ENCODE measurements around the genes GNS and MSRB3.

- RRBS, result no CpG with 5 or more reads among the region's 4 CpGs
Measured at GRCh38 chr12:64633269-64634228, 23.3 kb downstream of the RASSF3 start.

DNA sequence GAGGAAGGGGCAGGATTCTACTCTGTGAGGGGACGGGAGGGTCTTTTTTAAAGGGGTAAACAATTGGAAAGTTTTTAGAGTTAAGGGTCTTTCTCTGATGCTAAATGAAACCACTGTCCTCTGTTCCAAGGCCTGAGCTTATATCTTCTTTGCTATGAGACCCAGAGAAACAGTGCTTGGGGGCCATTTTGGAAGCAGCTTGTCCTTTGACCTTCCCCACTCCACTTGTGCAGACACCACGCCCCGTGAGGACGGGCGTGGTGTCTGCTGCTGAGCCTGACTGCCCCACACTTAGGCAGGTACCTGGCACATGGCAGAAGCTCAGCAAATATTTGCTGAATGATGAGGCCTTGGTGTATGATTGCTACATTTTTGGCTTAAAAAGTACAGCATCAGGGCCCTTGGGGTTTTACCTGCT is 69.9 kb downstream of the RASSF3 start:
- RRBS, result no CpG with 5 or more reads among the region's 5 CpGs

GRCh38 chr12:64694550-64695783 is 64.2 kb downstream of the GNS start:
- RRBS, result no CpG with 5 or more reads among the region's 22 CpGs

GRCh38 chr12:64759288-64760005 is at the start of gene GNS:
GNS (minus strand) TSS chr12:64759406.
- RRBS, result 2% methylated on average over 26 of the region's 51 CpGs

- RRBS, result no CpG with 5 or more reads among the region's 2 CpGs
Measured at GRCh38 chr12:65176909-65177460, 7.6 kb downstream of the LEMD3 start.

DNA sequence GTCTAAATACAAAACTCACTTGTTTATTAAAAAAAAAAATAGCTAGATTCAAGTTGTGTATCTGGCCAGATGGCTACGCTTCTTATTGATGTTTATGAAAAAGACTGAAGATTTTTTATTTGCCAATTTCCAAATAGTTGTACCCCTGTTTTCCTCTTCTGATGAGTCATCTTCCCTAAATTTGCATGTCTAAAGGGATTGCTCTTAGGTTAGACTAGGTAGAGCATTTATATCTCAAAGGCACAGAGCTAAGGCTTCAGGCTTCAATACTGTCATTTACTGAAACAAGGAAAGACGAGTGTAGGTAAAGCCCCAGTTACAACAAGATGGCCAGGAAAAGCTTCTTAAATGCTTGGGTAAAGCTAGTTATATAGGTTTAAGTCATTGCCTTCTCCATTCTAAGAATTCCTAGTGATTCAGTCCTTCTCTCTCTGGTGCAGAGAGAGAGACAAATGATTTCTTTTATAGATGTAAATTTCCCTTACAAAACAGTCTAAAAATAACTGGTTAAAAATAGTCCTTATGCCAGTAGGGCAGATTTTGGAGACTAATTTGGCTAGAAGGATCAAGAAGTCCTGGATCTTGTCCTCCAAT is 26.1 kb downstream of the LEMD3 start:
- RRBS, result no CpG with 5 or more reads among the region's 2 CpGs

DNA sequence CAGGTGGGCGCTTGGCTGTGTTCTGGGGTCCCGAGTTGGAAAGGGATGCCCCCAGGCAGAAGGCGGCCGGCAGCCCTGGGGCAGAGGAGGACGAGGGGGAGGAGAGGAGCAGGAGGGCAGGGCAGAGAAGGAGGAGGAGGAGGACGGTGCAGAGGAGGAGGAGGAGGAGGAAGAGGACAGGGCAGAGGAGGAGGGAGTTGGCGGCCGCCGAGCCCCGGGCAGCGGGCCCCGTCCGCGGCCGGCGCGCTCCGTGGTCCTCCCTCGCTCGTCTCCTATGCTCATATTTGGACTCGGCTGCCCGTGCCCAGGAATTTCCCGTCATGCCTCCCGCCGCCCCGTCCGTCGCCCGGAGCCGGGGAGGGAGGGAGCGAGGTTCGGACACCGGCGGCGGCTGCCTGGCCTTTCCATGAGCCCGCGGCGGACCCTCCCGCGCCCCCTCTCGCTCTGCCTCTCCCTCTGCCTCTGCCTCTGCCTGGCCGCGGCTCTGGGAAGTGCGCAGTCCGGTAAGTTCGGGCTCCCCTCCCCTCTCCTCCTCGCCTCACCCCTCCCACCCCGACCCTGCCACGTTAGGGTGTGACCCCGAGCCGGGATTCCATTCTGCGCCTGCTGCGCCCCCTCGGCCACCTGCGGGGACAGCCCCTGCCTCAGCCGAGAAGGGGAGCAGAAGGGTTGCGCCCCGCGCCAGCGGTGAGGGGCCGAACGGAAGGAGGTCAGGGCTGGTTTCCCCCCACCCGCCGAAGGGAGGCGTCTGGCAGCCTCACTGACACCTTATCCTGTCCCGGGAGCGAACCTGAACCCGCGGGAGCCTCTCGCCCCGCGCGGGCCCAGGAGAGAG is at the start of gene MSRB3:
MSRB3 (plus strand) TSS at position 321 of the 835 bp plus-strand sequence.
- RRBS, result 2% methylated on average over 28 of the region's 73 CpGs

DNA sequence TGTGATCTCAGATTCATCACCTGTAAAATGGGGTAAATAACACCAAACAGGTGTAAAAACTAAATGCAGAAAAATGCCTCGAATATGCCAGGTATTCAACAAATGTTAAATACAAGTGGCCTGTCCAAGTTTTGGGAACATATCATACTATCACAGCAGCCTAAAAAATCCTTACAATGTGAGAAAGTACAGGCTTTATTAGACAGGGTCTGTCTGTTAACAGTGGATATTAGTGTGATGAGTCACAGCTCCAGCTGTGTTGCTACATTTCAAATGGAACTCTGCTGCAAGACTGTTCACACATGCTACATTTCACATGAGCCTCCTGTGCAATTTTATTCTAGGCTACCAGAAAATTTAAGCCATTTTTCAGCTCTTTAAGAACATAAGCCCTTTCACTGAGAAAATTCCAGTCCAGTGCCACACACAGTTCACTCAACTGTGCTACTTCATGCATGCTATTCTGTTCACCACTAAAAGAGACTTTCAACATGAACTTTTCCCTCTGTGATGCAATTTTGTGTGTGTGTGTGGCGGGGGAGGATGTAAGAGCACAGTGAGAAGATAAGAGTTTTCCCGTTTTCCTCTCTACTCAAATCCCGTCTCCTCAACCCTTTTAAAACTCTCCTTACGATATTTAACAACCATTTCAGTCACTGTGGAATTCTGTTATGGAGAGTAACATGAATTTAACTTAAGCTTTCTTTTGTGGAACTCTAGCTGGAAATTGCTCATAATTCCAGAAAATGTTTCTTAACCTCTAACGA is 56.8 kb downstream of the MSRB3 start:
- RRBS, result no CpG with 5 or more reads among the region's 6 CpGs

DNA sequence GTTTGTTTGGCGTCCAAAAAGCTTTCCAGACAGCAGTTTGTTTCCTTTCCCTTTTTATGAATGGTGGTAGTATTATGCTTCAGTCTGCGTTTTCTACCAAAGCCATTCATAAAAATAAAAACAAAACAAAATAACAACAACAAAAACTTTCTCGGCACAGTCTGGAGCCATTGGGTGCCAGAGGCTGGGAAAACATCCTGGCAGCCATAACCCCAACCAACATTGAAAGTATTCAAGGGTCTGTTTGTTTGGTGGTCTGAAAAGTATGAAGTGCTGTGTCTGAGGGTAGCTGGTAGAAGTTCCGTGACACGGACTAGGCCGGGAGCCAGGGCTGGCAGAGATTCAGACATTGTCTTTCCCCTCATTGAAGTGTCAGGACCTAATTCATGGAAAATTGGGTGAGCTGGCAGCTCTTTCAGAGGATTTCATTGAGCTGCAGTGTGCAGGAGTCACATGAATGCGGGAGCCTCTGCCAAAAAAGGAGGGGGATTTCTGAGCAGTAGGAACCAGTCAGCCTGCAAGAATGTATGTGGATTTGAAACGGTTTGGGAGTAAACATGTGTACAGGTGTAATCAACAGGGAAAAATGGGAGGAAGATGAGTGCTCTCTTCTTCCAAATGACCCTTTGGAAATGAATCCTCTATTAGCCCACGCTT is 124.3 kb downstream of the HMGA2 start:
- RRBS, result no CpG with 5 or more reads among the region's 9 CpGs

GRCh38 chr12:66129750-66130447 is 651 bp downstream of the LLPH start:
- RRBS, result no CpG with 5 or more reads among the region's 19 CpGs

DNA sequence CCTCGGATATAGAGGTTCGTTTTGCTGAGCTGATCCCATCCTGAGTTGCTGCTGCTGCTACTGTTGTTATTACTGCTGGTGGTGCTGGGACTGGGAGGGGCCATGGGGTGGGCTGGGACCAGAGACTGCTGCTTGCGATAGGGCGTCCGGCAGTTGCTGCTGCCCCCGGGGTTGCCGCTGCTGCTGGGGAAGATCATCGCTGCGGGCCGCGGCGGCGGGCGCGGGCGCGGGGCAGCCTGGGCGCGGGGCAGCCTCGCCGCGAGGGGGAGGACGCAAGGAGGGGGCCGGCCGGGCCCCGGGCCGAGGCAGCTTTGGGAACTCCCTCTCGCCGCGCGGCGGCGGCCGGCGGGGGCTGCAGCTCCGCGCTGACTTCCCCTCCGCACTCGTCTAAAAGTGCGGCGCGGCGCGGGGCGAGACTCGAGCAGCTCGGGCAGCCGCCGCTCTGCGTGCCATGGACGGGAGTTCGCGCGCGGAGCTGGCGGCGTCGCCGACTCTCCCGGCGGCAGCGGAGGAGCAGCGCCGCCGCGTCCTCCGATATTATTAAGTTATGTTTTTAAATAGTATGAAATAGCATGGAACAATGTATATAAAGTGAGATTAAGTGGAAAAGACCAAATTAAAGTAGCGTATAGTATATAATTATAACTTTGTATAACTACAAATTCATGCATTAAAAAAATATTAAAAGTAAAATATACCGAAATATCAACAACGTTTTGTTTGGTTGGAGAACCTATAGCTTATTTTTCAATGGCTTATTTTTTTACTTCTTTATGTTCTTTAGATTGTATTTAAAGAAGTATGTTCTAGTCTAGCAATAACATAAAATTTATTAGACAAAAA is 46.3 kb downstream of the IRAK3 start:
- RRBS, result 2% methylated on average over 4 of the region's 70 CpGs

- RRBS, result no CpG with 5 or more reads among the region's 3 CpGs
Measured at GRCh38 chr12:66445144-66445642, 142.9 kb downstream of the HELB start.

DNA sequence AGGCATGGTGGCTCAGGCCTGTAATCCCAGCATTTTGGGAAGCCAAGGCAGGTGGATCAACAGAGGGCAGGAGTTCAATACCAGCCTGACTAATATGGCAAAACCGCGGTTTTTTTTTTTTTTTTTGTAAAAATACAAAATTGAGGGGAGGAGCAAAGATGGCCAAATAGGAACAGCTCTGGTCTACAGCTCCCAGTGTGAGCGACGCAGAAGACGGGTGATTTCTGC is 100.8 kb downstream of the GRIP1 start:
- RRBS, result no CpG with 5 or more reads among the region's 5 CpGs

DNA sequence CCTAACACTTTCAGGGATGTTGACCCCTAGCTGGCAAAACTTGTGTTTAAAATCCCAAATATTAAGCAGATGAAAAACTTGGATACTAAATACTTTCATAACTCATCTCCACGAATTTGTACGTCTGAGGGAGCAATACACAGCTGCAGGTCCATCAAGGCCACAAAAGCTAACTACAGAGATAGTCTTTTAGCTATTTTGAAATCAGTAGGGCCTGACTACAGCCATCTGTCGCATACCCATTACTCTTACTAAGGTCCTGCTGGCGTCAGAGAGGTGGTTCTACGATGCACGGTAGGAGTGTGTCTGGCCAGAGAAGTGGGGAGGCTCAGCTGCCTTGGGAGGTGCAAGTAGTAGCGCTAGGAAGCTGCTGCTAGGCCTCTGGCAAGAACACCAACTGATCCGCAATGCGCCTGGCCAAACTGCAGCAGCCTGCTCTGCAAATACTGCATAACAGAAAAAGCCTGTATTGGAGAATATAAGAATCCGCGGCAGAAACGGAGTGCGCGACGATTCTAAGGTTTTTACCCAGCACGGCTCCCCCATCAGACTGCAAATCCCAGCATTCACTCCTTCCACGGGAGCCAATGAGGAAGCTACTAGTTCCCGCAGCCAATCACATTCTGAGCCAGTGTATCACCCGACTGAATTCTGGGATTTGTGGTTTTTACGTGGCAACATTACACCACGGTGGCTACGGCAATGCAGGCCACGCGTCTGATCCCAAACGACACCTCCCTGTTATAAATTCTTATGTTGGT is 747 bp upstream of the CAND1 start:
- RRBS, result no CpG with 5 or more reads among the region's 25 CpGs

GRCh38 chr12:67302036-67302662 is 33.0 kb downstream of the CAND1 start:
- RRBS, result no CpG with 5 or more reads among the region's 7 CpGs

DNA sequence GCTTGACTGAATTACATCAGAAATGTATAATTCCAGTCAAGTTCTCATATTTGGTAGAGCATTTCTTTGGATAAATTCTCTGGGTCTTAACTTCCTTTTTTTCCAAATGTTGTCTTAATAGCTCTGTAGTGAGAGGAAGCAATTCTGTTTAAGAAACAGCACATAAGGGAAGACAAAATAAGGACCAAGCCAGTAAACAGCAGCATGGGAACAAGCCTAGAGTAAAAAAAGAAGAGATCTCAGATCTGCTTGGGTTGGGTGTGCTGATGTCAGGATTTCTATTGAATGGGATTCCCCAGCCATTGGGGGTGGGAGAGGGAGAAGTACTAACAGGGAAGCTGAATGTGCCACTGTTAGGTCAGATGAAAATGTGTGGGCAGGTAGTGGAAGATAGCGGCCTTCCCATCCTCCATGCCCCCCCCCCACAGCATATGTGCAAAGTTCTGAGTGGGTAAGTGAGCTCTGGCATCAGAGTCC is 14.1 kb upstream of the DYRK2 start:
- RRBS, result no CpG with 5 or more reads among the region's 1 CpG

GRCh38 chr12:68613526-68613875 is 2.8 kb downstream of the RAP1B start:
- RRBS, result no CpG with 5 or more reads among the region's 6 CpGs

GRCh38 chr12:68665102-68665739 is 21.6 kb upstream of the NUP107 start:
- RRBS, result no CpG with 5 or more reads among the region's 2 CpGs

DNA sequence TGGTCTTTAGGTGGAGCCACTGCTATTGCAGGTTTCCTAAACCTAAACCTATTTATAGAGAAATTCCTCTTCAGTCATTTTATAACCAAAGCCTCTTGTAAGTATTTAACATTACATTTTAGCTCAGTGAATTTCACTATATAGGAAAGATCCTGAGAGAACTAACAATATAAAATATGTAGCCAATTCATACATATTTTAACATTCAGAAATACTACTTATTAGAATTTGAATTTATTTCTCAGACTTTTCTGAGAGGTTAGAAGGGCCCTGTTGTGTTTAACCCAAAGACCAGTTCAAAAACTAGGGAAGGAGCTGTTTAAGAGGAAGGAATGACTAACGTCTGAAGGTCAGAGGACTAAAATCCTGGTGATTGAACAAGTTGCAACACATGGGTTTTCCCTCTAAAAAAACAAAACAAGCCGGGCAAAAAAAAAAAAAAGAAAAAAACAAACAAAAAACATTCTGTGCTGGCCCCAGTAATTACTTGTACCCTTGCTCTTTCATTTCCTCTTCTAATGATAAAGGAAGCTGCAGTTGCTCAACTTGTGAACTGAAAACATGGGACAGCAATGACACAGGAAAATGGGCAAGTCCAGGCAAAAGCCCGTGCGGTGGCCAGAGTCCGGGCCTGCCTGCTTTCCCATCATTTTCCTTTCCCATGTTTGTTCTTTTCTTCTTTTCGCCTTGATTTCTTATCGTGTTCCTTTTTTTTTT is 20.7 kb upstream of the MDM2 start:
- RRBS, result no CpG with 5 or more reads among the region's 7 CpGs

- RRBS, result 1% methylated on average over 16 of the region's 70 CpGs
Measured at GRCh38 chr12:68808310-68809355, 656 bp downstream of the MDM2 start.